Measurements from ENCODE around the genes ZSCAN20, C1orf94, GJB3 and TMEM35B.

DNA sequence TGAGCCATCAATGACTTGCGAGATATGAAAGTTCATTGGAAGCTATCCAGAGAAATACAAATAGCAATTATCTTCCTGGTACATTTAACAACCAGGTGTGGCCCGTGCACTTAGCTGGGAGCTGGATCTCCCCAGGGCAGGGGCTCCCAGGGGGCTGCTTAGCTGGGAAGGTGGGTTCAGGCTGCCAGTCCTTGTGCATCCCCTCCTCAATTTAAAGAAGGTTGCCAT, 3.6 kb upstream of the TMEM54 start:
- RRBS, result no CpG with 5 or more reads among the region's 2 CpGs

- RRBS, result no CpG with 5 or more reads among the region's 3 CpGs
These were observed 31.5 kb upstream of the TMEM54 start for GRCh38 chr1:32932591-32933123.

- RRBS, result no CpG with 5 or more reads among the region's 7 CpGs
These were observed 29.3 kb downstream of the AK2 start for GRCh38 chr1:33007019-33008114.

DNA sequence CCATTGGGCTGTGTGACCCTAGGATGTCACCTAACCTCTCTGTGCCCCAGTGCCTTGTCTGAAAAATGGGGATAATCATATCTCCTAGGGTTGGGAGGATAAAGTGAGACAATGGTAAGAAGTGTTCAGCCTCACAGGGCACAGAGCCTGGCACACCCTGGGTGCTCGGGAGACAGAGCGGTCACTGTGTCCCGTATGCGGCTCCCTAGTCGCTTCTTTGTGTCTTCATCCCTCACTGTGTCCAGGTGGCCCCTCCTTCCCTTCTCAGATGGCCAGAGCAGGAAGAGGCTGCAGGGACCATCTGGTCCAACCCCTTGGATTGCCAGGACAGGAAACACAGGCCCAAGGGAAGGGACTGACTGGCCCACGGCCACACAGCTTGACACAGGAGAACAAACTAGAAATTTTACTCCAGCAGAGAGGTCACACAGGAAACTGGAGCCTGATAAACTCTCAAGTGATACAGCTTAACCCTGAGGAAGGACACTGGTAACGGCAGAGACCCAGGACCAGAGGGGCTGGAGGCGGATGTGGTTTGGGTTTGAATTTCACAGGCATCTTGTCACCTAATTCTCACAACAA, 11.0 kb downstream of the TRIM62 start:
- RRBS, result no CpG with 5 or more reads among the region's 8 CpGs

DNA sequence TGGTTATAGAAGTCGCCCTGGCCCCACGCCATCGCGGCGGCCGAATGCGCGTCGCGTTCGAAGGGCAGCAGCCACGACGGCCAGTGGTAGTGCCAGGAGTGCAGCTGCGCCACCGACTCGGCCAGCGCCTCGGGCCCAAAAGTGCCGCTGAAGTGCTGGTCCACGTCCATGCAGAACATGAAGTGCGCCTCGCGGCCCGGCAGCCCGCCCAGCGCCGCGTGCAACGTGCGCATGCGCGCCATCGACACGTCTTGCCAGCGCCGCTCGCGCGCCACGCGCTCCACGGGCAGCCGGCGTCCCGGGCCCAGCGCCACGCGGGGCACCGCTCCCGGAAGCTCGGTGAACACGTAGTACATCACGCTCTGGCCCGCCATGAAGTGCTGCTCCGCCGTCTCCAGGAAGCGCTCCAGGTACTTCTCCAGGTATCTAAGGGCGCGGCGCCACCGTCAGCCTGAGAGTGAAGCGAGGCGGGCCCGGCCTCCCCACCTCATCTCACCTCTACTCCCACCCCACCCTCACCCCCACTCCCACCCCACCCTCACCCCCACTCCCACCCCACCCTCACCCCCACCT, 13.8 kb downstream of the A3GALT2 start:
- RRBS, result no CpG with 5 or more reads among the region's 64 CpGs

GRCh38 chr1:33322708-33323294, 1.9 kb upstream of the A3GALT2 start:
- RRBS, result no CpG with 5 or more reads among the region's 7 CpGs

DNA sequence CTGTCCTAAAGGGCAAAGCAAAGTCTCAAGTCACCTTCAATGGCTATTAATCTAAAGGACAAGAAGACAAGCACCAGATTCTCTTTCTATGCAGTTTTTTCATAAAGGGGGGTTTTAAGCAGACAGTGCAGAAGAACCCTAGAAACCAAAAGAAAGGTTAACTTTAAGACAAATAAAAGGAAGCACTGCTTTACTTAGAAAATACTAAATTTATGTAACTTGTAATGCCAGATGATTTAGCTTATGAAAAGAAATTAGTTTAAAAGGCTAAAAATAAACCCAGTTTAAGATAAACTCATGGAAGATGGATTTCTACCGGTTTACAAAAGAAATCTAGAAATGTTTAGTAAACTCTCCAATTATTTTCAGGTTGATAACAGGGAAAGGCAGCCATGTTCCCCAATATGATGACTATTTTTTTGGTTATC, 23.0 kb upstream of the A3GALT2 start:
- RRBS, result no CpG with 5 or more reads among the region's 1 CpG

DNA sequence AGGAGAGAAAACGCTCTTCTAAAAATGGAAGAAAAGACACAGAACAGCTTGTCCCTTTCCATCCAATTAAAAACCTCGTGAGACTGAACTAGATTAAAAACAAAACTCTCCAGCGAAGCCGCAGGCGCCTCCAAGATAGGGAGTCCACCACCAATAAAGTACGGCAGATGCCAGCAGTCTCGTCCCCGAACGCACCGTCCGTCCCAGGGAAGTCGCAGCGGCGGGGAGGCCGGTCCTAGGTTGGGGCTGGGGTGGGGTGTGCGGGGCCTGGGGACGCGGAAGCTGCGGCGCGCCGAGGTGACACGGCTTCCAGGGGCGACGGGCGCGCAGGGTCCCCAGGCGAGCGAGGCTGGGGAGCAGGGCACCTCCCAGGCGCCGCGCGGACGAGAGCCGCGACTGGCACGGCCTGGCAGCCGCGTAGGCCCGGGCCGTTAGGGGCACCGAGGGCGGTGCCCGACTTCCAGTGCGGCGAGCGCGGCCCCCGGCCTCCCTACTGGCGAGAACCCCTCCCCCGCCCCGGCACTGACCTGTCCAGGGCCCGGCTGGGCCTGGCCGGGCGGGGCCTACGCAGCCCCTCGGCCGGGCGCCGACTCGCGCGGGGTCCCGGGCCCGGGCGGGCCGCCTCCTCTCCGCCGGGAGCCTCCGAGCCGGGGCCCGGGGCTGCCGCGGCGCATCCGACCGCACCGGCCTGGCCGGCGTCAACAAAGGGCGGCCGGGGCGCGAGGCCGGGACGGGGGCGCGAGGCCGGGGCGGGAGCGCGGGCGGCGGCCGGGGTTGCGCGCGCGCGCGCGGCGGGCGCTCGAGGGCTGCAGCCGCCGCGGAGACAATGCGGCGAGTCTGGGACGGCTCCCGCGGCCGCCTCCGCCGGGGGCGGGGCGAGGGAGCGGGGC, 28.4 kb upstream of the A3GALT2 start:
- RRBS, result 2% methylated on average over 31 of the region's 119 CpGs

DNA sequence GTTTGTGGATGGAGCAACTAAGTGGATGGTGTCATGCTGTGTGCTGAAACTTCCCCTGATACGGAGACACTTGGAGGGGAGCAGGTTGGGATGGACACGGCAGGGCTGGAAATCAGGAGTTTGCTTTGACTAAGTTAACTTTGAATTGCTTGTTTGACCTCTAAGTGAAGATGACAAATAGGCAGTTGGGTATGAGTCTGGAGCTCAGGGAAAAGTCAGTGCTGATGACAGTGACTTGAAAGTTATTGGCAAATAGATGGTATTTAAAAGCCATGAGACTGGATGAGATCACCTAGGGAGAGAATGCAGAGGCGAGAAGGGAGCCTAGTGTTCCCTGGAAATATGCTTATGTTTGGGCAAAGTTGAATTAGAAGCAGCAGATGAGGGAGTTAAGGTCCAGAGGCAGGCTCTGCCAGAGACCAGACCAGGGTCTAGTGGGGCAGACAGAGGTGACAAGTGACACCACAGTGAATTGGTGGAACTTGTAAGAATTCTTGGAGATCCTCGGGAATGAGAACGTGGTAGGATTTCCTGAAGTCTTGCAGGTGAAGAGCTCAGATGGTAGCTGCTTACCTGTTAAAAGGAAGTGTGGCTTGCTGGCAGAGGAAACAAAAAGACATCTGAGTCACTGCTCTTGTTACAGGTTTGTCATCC, 12.6 kb upstream of the ZSCAN20 start:
- RRBS, result no CpG with 5 or more reads among the region's 5 CpGs

DNA sequence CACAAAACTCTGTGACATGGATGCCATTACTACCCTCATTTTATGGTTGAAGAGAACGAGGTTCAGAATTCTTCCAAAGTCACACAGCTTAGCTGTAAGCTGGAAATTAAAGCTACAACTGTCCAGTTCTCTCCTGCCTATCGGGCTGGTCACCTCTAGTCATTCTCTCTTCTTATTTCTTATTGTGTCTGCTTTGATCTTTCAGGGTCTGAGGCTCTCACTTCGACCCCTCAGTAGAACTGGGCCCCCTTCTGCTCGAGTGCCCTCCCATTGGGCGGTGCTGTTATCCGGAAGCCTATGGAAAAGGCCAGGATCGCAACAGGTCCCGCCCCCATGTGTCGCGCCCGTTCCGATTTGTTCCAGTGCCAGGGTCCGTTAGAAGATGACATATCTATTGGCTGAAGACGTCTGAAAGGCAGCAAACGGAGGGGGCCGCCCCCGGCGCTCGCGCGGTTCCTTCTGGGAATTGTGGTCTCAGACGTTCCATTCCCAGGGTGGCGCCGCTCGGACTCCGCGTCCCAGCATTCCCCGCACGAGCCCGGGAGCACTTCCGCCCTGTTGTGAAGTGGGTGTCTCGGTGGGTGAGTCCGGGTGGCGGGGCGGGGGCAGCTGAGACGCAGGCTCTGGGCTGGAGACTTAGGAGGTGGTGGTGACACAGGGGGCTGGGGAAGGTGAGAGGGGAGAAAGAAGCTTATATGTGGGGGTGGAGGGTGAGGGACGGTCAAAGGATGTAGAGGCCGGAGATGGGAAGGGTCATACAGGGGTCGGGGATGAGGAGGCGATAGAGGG, at the start of gene ZSCAN20:
Gene ZSCAN20 (plus strand): TSS at position 535 of the 789 bp plus-strand sequence.
- RRBS, result under 1% methylated on average over 13 of the region's 40 CpGs

GRCh38 chr1:33758499-33759151, 105.3 kb upstream of the HMGB4 start:
- RRBS, result no CpG with 5 or more reads among the region's 6 CpGs

DNA sequence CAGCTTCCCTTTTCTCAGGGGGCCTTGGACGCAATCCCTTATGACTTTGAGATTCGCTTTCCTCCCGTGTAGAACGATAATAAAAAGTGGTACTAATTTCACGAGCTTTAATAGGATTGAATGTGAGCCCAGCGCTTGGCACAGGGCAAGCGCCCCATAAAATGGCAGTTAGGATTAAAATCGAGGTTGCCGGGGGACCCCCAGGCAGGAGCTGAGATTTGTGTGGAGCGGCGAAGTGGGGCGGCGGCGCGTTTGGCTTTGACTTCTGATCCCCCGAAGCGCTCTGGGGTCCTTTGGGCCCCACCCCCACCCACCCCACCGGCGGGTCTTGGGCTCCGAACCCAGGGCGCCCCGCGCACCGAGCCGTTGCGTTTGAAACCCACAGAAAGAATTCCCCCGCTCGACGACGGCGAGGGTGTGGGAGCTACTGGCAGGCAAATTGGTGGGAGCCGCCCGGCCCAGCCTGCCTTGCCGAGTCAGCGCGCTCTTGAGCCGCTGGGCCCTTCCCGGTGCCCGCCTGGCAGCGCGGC, at the start of gene C1orf94:
Gene C1orf94 (plus strand): TSS at position 354 of the 530 bp plus-strand sequence.
- RRBS, result 90% methylated on average over 9 of the region's 41 CpGs

- RRBS, result no CpG with 5 or more reads among the region's 8 CpGs
These were observed 69.9 kb upstream of the GJB5 start for GRCh38 chr1:34684648-34685694.

- RRBS, result 5% methylated on average over 17 of the region's 74 CpGs
These were observed at the start of gene GJB3 for GRCh38 chr1:34781030-34781994. GJB3 (plus strand) TSS chr1:34781214.

GRCh38 chr1:34781995-34782487, 1.0 kb downstream of the GJB3 start:
- RRBS, result no CpG with 5 or more reads among the region's 8 CpGs

DNA sequence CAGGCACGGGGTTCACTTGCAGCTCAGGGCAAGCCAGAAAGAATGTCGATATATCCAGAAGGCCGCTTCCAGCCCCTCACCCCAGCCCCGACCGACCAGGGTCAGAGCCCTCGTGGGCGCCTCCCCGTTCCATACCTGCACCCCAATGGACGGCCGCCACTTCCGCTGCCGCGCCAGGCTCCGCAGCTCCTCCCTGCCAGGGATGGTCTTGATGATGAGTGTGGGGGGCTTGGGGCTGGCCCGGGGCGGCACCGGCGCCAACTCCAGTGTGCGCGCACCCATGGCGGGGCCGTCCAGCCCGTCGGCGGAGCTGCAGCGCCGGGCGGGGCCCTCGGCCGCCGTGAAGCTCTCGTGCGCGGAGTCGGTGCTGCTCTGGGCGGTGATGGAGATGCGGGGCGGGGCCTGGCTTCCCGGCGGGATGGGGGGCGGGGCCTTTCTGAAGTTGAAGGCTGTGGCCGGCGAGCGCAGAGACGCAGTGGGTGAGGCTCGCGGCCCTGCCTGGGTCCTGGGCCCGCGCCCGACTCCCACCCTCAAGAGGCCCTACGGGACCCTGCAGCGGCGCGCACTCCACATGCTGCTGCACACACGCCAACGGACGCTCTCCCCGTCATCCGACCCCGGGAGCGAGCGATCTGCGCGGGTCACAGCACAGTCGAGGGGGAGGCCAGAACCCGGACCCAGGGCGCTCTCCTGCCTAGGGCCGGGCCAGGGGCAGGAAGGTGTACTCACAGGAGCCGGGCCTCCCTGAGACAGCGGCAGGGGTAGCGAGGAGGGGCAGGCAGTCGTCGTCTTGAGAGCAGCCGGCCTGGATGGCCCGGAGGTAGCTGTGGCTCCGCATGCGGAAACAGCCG, 26.0 kb upstream of the SMIM12 start:
- RRBS, result 72% methylated on average over 33 of the region's 78 CpGs

- RRBS, result no CpG with 5 or more reads among the region's 43 CpGs
These were observed at the start of gene TMEM35B for GRCh38 chr1:34985133-34985788. TMEM35B (minus strand) TSS chr1:34985347.

DNA sequence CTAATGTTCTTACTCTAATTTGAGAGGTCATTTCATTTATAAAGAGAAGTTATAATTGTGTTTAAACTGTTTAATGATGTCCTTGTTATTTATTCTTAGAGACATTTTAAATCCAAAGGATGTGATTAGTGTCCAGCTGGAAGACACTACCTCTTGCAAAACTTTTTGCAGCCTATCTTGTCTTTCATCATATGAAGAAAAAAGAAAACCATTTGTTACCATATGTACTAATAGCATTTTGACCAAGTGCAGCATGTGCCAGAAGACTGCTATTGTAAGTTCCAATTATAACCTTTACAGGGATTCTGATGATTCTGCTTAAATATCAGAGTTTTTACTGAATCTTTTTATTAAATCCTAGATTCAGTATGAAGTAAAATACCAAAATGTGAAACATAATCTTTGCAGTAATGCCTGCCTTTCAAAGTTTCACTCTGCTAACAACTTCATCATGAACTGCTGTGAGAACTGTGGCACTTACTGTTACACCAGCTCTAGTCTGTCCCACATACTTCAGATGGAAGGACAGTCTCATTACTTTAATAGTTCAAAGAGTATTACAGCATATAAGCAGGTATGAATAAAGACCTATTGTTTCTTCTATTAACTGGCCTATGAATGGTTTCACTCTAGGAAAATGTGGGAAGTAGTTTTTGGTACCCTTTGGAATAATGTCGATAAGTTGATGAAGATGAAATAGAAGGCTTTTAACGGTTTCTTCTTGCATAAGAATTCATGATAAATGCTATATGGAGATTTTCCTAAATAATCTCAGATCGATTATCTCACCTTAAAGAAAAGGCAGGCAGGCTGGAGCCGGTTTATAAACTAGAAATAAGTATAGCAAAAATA, 25.2 kb downstream of the ZMYM1 start:
- RRBS, result no CpG with 5 or more reads among the region's 4 CpGs

DNA sequence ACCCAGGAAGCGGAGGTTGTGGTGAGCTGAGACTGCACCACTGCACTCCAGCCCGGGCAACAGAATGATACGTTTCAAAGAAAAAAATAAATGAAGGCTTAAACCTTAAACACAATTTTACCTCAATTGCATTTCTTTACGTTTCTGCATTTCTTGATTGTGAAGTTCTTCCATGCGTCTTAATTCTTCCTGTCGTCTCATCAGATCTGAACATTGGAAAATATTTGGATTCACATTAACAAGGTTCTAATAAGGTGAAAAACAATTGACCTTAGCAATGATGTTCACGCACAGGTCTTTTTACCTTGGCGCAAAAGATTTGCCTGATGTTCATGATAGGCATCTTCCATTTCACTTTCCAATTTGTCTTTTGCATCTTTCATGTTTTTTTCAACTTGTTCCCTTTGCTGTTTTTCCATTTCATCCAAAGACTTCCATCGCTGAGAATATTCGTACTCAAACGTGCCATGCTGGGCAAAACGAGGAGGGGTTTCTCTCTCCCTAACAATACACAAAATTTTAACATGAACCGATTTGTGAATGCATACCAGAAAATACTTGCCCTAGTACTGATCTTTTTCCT, 4.0 kb downstream of the SFPQ start:
- RRBS, result no CpG with 5 or more reads among the region's 13 CpGs

DNA sequence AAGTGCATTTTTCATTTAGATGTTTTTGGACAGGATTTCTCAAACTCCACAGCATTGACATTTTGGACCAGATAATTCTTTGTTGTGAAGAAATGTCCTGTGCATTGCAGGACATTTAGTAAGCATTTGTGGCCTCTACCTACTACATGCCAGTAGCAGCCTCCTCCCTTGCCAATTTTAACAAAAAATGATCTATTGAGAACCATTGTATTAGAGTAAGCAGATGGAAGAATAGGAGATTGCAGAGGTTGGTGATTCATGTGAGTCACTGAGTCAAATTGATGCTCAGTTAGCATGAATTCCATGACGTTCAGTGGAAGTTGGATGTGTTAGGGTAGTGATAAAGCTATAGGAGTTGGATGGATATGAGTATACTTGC, 94.8 kb downstream of the ZMYM4 start:
- RRBS, result no CpG with 5 or more reads among the region's 1 CpG